Hair follicle dermal papilla cell (primary cell): ENCODE data around the gene TLE1.

DNA sequence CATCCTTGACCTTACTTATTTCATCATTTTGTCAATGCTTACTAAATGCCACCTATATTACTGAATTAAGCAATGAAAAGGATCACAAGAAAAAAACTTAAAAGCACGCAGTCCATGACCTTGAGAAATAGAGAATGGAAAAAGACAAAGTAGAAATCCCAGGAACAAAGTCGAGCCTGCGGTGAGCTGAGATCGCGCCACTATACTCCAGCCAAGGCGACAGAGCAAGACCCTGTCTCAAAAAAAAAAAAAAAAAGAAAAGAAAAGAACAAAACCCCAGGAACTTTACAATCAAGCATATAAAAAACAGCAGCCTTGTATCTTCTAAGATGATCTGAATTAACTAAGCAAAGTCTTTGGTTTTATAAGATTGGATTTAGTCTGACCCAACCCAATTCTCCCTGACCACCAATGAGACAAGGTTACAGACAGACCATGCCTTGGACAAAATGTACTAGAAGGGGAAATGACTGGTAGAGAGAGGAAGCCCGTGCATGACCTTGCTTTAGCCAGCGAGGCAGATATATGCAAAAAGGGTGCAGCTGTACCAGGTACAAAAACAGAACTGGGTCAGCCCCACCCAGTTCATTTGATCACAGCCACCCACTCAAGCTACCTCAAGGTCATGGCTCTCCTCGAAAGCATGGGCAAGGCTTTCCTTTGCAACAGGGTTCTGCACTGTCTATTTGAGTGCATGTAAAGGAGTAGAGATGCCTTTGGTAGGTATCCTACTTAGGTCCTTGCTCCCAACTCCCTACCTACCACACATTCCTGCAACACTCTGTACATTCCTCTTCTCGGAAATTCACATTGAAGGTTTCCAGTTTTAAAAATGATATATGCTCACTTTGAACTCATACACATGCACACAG lies 33.5 kb downstream of the TLE1 start:
- CAGE, long polyA plus RNA, result no peak

GRCh38 chr9:81688059-81688460 lies 1.3 kb downstream of the TLE1 start:
- CAGE, long polyA plus RNA, result no peak

GRCh38 chr9:81688782-81689687 lies at the start of gene TLE1:
TSS of gene TLE1 (minus strand) at chr9:81689547.
- CAGE, long polyA plus RNA, result no peak

- CAGE, long polyA plus RNA, result no peak
Observed at GRCh38 chr9:81833680-81834035, 94.6 kb upstream of the SPATA31D4 start.

DNA sequence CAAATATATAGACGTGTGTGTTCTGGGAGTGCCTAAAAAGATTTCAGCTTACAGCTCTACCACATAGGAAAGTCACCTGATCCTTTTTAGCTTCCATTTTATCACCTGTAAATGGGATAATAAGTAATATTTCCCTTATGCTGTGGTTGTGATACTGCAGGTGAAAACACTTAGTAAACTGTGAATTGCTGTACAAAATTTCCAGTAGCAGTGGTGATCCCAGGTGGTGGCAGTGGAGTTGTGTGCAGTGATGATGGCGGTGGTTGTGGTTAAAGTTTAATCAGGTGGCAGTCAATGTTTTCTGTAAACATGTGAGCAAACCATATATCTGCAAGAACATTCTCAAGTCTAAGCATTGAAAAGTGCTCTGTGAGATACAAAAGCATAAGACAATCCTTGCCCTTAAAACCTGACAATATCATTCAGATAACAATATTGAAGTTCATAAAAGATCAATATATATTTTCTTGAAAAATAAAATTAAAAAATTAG lies 480.3 kb downstream of the RASEF start:
- CAGE, long polyA plus RNA, result no peak

GRCh38 chr9:82996876-82997516 lies 65.9 kb downstream of the RASEF start:
- CAGE, long polyA plus RNA, result no peak

GRCh38 chr9:83245820-83246276 lies 182.9 kb upstream of the RASEF start:
- CAGE, long polyA plus RNA, result no peak

DNA sequence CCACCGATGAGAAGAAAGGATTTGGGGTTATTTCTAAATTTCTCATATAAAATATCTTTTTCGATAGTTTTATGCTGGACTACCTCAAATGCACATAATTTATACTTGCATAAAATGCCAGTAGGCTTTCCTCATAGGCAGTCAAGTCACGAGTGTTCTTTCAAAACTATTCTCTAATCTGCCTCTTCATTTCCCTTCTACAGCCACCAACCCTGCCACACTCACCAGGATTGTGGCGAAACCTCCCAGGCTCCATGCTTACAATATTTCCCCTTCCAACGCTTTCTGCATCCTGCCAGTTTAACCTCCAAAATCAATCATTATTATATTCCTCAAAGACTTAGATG lies 65.5 kb downstream of the FRMD3 start:
- CAGE, long polyA plus RNA, result no peak

GRCh38 chr9:83629598-83630277 lies 6.8 kb downstream of the IDNK start:
- CAGE, long polyA plus RNA, result no peak

DNA sequence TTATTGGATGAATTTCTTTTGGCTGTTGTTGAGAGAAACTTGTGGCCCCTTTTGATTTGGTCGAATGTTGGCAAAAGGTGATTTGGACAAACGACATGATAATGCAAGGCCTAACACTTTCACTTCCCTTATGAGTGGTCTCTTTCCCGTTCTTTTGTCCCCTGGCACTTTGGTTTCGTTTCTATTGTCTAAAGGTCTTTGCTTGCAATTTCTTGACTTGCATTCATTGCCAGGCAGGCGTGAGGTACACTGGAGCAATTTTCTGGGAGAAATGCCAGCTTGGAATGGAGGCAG lies 158.6 kb downstream of the RMI1 start:
- CAGE, long polyA plus RNA, result no peak

DNA sequence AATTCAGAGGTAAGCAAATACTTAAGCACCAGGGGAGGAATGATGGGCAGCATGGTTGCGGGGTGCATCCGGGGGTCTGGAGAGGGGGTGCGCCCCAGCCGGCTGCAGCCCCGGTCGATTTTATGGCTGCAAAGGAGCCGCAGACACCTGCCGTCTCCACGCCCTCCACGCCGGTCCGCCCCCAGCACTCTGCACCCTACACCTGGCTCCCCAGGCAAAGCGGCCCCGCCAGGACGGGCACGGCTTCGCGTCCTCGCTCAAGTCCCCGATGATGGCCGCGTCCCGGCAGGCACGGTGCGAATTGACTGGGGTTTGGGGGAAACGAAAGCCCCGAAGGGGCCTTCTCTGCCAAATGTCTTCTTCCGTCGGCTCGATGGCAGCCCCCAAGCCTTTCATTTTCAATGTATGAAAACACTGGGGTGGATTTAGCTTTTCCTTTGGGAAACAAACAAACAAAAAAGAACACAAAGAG lies 159.8 kb downstream of the RMI1 start:
- CAGE, long polyA plus RNA, result no peak

- CAGE, long polyA plus RNA, result no peak
Observed at GRCh38 chr9:84166901-84167378, 173.6 kb downstream of the SLC28A3 start.

- CAGE, long polyA plus RNA, result no peak
Observed at GRCh38 chr9:85077073-85077628, 407.6 kb downstream of the NTRK2 start.

DNA sequence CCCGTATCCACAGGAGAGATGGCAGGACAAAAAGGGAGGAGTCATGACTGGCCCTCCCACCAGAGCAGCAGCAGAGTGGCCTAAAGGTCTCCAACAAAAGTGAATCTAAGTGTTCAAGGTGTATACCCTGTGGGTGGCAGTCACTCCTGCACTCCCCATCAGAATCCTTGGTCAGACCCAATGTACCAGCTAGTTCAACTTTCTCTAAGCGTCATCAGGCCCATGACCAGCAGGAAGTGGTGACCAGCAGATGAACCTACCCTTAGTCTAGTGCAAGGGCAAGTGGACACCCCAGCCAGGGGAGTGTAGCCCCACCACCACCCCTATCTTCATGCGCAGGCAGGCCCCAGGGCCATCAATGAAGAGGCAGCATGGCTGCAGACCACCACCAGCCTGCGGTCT lies 213.2 kb downstream of the AGTPBP1 start:
- CAGE, long polyA plus RNA, result no peak

DNA sequence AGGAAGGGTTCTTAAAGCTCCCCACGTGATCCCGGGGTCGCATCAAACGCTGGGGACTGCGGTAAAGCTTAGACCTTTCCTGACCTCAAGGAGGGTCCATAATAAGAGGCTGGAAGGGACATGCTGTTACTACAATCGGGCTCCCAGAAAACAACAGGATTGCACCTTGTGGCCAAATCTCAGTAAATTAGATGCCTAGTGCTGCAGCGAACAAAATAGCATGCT lies 548 bp upstream of the AGTPBP1 start:
- CAGE, long polyA plus RNA, result no peak

- CAGE, long polyA plus RNA, result no peak
Observed at GRCh38 chr9:85804929-85805452, 63.2 kb upstream of the AGTPBP1 start.

DNA sequence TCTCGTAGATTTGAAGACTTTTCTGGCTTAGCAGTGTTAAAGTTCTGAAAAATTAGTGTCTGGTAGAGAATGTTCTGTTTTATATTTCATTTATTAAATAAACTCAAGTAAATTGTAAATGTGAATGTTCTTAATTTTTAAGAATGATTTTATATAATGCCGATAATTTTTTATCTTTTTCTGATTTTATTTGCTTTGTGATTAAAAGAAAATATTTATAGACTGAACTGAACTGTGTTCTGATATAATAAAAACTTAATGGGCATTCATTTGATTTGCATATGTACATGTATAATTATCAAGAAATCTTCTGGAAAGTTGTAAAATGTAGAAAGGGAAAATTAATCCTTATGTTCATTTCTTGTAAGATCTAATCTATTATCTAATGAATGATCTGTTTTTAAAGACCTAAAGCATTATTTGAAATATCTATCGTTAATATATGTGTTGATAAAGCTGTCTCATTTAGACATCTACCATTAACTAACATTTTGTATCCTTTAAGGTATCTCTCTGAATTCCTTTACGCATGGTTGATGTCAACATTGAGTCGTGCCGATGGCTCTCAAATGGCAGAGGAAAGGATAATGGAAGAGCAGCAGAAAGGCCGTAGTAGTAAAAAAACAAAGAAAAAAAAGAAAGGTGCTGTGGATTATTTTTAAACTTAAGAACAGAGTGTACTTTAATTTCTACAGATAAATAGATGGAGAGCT lies 75.2 kb downstream of the NAA35 start:
- CAGE, long polyA plus RNA, result no peak

- CAGE, long polyA plus RNA, result no peak
Observed at GRCh38 chr9:86100049-86100402, 668 bp upstream of the GOLM1 start.

DNA sequence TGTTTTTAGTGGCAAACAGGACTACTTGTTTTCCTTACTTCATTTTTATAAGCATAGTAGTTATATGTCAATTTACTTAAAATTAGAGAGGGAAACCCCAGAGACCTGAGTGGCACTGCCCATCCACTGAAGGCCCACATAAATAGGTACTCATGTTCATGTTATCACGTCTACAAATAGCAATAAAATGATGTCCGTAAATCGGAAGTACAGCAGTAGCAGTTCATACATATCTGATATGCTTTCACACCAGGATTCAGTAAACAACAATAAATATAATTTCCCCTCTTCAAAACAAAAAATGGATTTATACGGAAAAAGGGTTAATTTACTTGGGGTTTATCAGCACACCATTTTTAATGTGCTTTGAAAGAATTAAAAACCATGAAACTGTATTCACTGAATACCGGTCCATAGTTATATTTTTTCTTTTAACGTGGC lies 5.7 kb upstream of the ISCA1 start:
- CAGE, long polyA plus RNA, result no peak

- CAGE, long polyA plus RNA, result no peak
Observed at GRCh38 chr9:86368949-86369680, 14.9 kb upstream of the TUT7 start.